ENCODE measurements around a stretch of chr3.

DNA sequence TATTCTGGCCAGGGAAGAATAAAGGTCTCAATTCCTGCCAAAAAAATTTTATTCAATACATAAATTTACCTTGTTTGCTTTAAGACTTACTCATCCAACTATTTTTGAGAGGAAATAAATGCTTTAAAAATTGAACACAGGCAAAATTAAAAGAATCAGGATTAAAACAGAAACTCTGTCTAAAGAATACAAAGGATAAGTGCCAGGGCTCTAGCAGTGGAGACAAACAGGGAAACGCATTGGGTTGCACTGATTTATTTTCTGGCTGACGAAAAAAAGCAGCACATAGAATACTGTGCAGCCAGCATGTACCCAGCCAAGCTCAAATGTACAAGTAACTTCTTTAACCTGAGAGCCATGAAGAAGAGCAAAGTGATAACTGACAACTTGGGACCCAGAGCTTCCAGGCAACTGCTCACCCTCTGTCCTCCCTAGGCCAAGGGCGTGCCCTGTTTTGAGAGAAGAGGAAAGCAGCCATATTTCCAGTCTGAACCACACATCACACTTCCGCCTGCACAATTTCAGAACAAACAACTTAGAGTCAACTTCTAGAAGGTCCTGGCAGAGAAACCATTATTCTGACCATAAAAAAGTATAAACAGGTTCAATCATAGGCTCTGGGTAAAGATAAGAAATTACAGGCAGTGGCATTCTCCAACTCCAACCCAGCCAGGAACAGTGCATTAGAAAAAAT, 50.2 kb downstream of the ITGB5 start:
- RRBS: no CpG with 5 or more reads among the region's 4 CpGs
CAGE:
- cytosol, long polyA plus RNA: no peak
- long polyA plus RNA: no peak
- nucleus, long polyA plus RNA: no peak

- RRBS: no CpG with 5 or more reads among the region's 3 CpGs
CAGE:
- cytosol, long polyA plus RNA: no peak
- long polyA plus RNA: no peak
- nucleus, long polyA plus RNA: no peak
These were observed 48.2 kb downstream of the ITGB5 start for GRCh38 chr3:124838941-124839406.

DNA sequence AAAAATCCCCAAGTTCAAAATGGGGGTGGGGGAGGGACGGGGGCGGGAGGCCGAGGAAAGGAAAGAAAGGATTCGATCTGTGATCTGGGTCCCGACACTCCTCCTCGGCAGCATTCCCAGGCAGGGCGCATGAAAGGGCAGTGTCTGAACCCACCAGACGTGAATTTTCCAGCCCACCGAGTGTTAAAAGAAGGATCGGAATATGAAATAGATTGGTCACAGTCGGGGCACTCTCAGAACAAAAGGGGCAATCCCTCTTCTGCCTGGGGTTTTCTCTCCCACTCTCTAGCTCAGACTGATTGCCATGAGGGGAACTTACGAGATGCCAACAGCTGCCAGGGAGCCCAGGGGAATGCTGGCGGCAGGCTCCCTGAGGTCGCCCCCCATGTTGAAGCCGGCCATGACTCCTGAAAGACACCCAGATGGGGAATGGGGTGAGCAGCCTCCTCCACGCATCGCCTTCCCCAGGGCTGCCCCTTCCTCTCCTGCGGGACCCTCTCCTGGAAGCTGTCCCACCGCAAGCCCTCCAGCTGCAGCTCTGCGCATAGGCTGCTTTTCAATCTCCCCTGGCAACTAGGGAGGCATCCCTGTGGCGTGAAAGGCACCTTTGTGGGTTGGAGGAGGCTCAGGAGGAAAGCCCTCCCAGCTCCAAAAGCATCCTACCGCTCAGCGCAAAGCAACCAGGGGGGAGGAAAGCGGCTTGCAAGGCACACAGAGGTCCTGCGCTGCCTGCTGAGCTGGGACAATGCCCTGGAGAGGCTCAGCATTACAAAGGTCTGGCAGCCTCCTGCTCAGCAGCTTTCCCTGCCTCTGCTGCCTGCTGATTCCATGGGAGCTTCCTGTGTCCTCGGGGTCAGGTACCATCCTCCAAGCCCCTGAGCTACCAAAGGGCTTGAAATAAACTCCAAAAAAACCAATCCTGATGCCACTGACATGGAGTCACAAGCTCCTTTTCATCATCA, 64.8 kb upstream of the HEG1 start:
- RRBS: no CpG with 5 or more reads among the region's 26 CpGs
CAGE:
- cytosol, long polyA plus RNA: no peak
- long polyA plus RNA: no peak
- nucleus, long polyA plus RNA: no peak

GRCh38 chr3:125154630-125155185, 57.8 kb downstream of the SLC12A8 start:
- RRBS: no CpG with 5 or more reads among the region's 16 CpGs
CAGE:
- cytosol, long polyA plus RNA: no peak
- long polyA plus RNA: no peak
- nucleus, long polyA plus RNA: no peak

DNA sequence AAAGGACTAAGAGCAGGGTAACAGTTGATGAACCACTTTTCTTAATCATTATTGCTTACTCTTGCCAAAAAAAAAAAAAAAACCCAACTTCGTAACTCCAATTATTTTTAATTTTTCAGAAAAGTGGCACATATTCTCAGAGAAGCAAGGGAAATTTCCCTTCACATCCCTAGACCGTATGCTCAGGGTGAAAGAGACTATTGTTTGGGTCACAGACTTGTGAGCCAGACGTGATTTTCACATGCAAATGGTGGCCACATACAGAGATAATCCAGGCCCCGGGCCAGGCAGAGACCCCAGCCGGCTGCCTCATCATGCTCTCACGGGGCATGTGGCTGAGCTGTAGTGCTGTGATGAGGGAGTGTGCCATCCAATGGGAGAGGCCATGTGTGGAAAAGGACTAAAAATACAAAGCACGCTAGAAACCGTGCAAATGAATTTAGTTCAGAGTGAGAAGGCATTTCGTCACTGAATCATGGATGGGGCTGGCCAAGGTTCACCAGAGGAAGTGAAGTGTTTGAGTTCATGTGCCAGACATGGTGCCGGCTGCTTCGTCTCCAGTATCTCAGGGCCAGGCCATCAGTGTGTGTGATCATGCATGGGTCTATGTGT, 56.7 kb downstream of the SLC12A8 start:
- RRBS: no CpG with 5 or more reads among the region's 11 CpGs
CAGE:
- cytosol, long polyA plus RNA: no peak
- long polyA plus RNA: no peak
- nucleus, long polyA plus RNA: no peak

GRCh38 chr3:125313263-125313765, 61.8 kb downstream of the ZNF148 start:
- RRBS: no CpG with 5 or more reads among the region's 4 CpGs
CAGE:
- cytosol, long polyA plus RNA: no peak
- long polyA plus RNA: no peak
- nucleus, long polyA plus RNA: no peak

- RRBS: no CpG with 5 or more reads among the region's 50 CpGs
CAGE:
- cytosol, long polyA plus RNA: no peak
- long polyA plus RNA: no peak
- nucleus, long polyA plus RNA: start-site peak on the minus strand at chr3:125357278-125357307, 23 reads
These were observed 17.9 kb downstream of the ZNF148 start for GRCh38 chr3:125357075-125357675.

- RRBS: no CpG with 5 or more reads among the region's 5 CpGs
CAGE:
- cytosol, long polyA plus RNA: no peak
- long polyA plus RNA: no peak
- nucleus, long polyA plus RNA: no peak
These were observed 20.0 kb upstream of the ZNF148 start for GRCh38 chr3:125395104-125395530.

DNA sequence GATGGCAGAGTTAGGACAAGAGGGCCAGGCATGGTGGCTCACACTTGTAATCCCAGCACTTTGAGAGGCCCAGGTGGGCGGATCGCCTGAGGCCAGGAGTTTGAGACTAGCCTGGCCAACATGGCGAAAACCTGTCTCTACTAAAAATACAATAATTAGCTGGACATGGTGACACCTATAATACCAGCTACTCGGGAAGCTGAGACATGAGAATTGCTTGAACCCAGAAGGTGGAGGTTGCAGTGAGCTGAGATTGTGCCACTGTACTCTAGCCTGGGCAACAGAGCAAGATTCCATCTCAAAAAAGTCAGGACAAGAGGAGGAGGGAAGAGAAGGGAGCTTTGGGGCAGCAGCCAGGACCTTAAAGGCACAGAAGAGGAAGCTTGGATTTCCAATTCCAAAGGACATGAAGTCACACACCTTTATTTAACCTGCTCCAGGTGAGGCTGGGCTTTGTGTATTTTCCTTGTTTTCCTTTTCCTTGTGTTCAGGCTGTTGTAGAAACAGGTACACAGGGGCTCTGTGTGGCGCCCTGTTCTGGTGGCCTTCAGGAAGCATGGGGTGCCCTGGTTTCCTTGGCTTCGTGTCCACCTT, 180.6 kb upstream of the OSBPL11 start:
- RRBS: no CpG with 5 or more reads among the region's 6 CpGs
CAGE:
- cytosol, long polyA plus RNA: no peak
- long polyA plus RNA: no peak
- nucleus, long polyA plus RNA: no peak

DNA sequence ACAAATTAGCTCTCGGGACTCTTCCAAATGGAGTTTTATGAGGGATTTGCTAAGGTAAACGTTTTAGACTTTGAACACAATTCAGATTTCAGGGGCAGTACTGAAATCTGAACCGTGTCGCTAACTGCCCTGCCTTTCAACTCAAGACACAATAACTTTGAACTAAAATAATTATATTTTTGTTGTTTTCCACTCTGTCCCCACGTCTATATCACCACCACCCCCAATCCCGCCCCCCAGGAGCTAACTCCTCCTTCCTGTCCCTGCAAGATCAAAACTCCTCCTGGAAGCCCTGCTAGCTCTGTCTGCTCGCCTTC, 54.1 kb upstream of the ROPN1B start:
- RRBS: no CpG with 5 or more reads among the region's 7 CpGs
CAGE:
- cytosol, long polyA plus RNA: no peak
- long polyA plus RNA: no peak
- nucleus, long polyA plus RNA: no peak

DNA sequence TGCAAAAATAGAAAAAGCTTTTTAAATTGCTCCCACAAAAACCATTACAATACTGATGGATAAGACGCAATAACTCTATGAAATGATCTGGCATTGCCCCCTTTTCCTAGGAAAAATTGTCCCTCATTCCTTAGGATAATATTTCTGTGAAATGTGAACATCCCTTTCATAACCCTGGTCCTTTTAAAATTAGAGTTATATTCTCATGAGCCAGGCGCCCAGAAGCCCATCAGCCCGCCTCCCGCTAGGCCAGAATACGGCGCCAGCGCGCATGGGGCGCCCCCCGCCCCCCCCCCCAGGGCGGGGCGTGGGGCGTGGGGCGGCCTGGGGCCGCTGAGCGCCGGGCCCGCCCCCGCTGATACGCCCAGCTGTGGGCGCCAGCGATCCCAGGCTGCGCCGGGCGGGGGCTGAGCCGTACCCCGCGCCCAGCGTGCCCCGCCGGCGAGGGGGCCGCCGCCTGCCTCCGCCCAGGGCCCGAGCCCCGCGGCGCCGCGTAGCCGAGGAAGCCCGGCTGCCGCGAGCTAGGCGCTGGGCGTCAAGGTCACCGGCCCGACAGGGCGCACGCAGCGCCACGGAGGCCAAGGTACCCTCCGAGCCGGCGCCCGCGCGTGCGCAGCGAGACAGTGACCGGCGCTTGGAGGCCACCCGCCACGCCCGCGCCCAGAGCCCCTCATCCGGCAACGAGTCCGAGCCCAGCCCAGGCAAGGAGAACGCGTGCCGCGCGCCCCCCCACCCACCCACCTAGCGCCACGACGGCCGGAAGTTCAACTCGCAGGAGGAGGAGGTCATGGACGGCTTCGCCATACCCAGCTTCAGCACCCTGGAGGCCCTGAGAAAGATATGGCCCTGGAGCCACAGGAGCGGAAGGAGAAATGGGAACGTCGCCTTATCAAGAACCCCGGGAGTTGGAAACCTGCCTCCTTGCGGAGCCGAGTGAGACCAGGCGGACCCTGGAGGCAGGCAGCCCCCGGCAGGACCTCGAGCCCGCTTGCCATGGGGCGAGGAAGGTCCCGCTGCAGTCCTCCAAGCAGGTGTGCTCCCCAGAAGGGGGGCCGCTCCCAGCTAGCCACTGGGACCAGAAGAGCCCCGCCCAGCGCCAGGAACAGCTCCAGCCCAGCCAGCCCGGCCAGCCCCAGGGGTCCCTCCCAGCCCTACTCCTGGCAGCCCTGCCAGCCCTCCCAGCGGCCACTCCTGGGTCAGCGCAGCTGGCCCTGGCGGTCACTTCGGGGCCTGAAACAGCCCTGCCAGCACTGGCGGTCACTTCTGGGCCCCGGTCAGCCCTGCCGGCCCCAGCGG, 10.7 kb upstream of the ROPN1B start:
- RRBS: 27% methylated on average over 50 of the region's 106 CpGs
CAGE:
- cytosol, long polyA plus RNA: no peak
- long polyA plus RNA: no peak
- nucleus, long polyA plus RNA: no peak

DNA sequence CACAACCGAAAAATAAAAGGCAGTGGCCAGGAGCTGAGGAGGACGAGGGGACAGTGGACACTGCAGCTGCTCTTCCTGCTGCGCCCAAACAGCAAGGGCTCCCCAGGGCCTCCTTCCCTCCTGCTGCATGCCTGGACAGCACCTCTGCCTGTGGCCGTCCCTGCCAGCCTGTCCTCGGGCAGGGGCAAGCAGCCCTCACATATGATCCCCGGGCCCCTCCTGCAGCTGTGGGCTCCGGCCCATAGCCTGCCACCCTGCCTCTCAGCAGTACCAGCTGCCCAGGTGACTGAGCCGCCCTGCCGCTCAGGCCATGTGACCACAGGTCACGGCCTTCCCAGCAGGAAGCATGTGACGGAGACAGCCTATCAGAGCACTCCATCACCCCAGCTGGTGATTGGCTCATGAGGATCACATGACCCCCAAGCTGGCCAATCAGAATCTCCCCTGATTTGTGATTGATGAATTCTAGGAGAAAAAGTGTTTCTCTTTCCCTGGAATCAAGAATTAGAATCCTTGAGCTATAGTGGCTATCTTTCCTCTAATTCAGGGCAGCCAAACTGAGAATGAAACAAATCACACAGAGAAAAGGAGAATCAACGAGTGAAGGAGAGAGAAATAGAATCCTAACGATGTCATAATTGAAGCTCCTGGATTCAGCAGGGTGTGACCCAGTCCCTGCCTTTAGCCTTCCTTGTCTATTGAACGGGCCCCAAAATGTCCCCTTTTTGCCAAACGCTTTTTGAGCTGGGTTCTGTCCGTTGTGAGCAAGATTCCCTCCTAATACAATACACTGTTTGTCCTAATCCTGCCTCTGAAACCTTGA, 23.8 kb downstream of the ALDH1L1 start:
- RRBS: no CpG with 5 or more reads among the region's 16 CpGs
CAGE:
- cytosol, long polyA plus RNA: no peak
- long polyA plus RNA: no peak
- nucleus, long polyA plus RNA: no peak

DNA sequence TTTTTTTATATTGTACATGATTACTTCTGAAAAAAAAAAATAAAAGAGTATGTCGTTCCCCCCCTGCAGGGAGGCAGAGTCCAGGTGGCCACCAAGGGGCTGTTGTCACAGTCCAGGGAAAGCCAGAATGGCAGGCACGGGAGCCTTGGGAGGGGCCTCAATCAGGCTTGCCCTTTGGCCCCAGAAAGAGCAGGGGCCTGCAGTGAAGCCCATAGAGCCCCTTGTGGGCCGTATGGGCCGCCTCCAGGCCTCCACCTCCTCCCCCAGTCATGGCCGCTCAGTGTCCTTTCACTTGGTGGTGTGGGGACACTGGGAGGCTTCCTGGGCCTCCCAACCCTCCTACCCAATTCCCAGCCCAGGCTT, 1.5 kb downstream of the ALDH1L1 start:
- RRBS: no CpG with 5 or more reads among the region's 5 CpGs
CAGE:
- cytosol, long polyA plus RNA: no peak
- long polyA plus RNA: no peak
- nucleus, long polyA plus RNA: no peak

GRCh38 chr3:126357741-126358045, 485 bp upstream of the KLF15 start:
- RRBS: 2% methylated on average over 5 of the region's 17 CpGs
CAGE:
- cytosol, long polyA plus RNA: no peak
- long polyA plus RNA: no peak
- nucleus, long polyA plus RNA: no peak

DNA sequence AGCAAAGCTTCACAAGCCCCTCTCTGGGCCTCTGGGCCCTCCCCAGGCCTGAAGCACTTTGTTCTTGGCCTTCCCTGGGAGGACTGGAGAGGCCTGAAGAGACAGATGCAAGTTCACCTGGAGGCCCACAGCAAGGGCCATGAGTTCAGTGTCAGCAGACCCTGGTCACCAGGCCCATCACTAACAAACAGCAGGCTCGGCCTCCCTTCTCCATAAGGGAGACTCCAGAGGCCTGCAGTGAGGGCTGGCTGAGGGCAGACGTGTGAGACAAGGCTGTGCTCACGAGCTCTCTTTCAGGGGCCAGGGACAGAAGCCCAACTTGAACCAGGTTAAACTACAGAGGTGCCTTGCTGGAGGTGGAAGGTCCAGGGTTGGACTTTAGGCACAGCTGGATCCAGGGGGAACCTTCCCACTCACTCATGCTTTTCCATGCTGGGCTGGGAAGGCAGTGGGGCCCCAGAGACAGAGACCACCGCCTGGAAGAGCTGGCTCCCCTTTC, 18.9 kb downstream of the CFAP100 start:
- RRBS: no CpG with 5 or more reads among the region's 4 CpGs
CAGE:
- cytosol, long polyA plus RNA: no peak
- long polyA plus RNA: no peak
- nucleus, long polyA plus RNA: no peak

GRCh38 chr3:126530081-126530976, 6.4 kb downstream of the CHST13 start:
- RRBS: no CpG with 5 or more reads among the region's 17 CpGs
CAGE:
- cytosol, long polyA plus RNA: no peak
- long polyA plus RNA: no peak
- nucleus, long polyA plus RNA: no peak

DNA sequence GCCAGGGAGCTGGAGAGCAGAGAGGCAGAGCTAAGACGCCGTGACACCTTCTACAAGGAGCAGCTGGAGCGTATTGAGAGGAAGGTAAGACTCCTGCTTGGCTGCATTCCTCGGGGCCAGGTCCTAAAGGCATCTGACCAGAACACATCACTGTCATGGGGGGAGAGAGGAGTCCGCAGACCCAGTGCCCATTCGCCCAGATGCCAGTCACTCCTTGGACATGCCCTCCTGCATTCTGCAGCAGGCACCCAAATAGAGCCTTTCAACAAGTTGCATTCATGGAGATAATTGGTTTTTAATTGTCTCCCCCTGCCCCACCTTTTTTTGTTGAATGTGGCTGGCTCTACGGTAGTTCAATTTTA, 130.3 kb upstream of the PLXNA1 start:
- RRBS: no CpG with 5 or more reads among the region's 7 CpGs
CAGE:
- cytosol, long polyA plus RNA: no peak
- long polyA plus RNA: no peak
- nucleus, long polyA plus RNA: no peak

GRCh38 chr3:126956912-126957640, 25.8 kb upstream of the PLXNA1 start:
- RRBS: no CpG with 5 or more reads among the region's 22 CpGs
CAGE:
- cytosol, long polyA plus RNA: no peak
- long polyA plus RNA: no peak
- nucleus, long polyA plus RNA: no peak

GRCh38 chr3:127525390-127525595, 65.2 kb downstream of the TPRA1 start:
- RRBS: no CpG with 5 or more reads among the region's 5 CpGs
CAGE:
- cytosol, long polyA plus RNA: no peak
- long polyA plus RNA: no peak
- nucleus, long polyA plus RNA: no peak

- RRBS: no CpG with 5 or more reads among the region's 8 CpGs
CAGE:
- cytosol, long polyA plus RNA: no peak
- long polyA plus RNA: no peak
- nucleus, long polyA plus RNA: no peak
These were observed 16.3 kb downstream of the TPRA1 start for GRCh38 chr3:127574096-127574682.

Data from H1 (cell line).